Kidney epithelial cell (primary cell): ENCODE measurements around a stretch of chr10.

GRCh38 chr10:80203084-80204114, 1.9 kb downstream of the ANXA11 start:
- RAMPAGE, long total RNA: no peak
- RRBS: no CpG with 5 or more reads among the region's 13 CpGs

DNA sequence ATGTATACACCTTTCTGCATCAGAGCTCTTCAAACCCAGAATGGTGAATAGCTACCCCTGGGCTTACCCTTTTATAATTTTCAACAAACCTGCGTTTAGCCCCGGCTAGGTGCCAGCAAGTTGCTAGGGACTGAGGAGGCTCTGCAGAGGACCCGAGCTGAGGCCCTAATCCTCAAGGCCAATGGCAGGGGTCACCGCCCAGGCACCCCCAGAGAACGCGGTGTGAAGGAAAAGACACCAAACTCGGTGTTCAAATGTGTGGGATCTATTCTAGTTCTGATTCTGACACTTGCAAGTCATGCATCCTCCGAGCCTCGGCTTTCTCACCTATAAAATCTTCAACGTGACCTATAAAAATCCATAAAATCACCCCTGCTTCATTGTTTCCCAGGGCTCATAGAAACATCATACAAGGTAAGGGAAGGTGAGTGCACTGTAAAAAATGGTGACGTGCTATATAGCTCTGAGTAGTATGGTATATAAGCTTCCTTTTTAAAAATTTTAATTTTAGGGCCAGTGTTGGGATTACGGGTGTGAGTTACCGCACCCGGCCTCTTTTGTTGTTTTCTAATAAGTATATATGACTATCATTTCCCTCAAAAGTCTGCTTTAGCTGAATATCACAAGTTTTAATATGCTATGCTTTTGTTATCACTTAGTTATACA, 2.6 kb upstream of the ANXA11 start:
- RAMPAGE, long total RNA: no peak
- RRBS: no CpG with 5 or more reads among the region's 14 CpGs

- RAMPAGE, long total RNA: no peak
- RRBS: no CpG with 5 or more reads among the region's 7 CpGs
These were observed 933 bp upstream of the TSPAN14 start for GRCh38 chr10:80453210-80453544.

- RAMPAGE, long total RNA: no peak
- RRBS: no CpG with 5 or more reads among the region's 10 CpGs
These were observed 492 bp downstream of the TSPAN14 start for GRCh38 chr10:80454738-80454865.

DNA sequence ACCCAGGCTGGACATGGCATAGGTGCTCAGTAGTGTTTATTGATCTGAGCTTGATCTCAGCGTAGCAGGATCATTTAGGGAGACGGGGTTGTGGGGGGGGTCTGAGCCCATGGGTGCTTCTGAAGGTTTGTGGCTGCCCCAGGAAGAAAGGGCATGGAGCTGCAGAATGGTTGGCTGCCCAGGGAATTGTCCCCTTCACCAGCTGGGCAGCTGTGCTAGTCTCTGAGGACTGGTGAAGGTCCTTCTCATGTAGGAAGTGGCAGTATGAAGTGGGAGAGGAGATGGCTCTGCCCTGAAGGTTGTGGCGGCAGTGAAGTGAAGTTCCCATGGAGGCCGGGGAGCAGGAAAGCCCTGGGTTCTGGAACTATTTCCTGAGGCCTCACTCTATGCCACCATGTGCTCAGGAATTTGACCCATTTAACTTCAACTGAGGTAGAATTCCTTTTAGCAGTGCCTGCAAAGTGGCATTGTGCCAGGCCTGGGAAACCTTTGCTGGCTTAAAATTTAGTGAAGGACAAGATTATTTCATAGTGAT, 2.1 kb downstream of the TSPAN14 start:
- RAMPAGE, long total RNA: no peak
- RRBS: no CpG with 5 or more reads among the region's 4 CpGs

DNA sequence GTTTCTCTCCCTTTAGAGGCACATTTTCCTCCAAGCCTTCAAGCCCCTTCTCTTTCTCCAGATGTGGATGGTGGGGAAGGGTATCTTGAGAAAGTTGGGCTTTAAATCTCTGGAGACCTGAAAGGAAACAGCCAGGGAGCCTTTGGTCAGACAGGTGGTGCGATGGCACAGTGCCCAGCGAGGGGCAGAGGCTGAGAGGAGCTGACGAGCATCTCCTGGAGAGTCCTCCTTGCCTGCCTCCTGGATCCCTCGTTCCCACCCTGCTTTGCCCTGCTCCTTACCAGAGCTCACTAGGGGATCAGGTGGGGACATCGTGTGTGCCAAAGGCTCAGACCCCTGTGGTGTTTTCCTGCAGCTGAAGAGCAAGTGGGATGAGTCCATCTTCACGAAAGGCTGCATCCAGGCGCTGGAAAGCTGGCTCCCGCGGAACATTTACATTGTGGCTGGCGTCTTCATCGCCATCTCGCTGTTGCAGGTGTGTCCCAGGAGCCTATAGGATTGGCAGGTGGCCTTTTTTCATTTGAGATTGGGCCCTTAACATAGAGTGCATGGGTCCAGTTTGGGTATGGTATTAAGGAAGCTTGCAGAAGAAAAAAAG, 21.8 kb upstream of the SH2D4B start:
- RAMPAGE, long total RNA: no peak
- RRBS: no CpG with 5 or more reads among the region's 12 CpGs

GRCh38 chr10:80818527-80818937, 280.8 kb downstream of the SH2D4B start:
- RAMPAGE, long total RNA: no peak
- RRBS: no CpG with 5 or more reads among the region's 5 CpGs

DNA sequence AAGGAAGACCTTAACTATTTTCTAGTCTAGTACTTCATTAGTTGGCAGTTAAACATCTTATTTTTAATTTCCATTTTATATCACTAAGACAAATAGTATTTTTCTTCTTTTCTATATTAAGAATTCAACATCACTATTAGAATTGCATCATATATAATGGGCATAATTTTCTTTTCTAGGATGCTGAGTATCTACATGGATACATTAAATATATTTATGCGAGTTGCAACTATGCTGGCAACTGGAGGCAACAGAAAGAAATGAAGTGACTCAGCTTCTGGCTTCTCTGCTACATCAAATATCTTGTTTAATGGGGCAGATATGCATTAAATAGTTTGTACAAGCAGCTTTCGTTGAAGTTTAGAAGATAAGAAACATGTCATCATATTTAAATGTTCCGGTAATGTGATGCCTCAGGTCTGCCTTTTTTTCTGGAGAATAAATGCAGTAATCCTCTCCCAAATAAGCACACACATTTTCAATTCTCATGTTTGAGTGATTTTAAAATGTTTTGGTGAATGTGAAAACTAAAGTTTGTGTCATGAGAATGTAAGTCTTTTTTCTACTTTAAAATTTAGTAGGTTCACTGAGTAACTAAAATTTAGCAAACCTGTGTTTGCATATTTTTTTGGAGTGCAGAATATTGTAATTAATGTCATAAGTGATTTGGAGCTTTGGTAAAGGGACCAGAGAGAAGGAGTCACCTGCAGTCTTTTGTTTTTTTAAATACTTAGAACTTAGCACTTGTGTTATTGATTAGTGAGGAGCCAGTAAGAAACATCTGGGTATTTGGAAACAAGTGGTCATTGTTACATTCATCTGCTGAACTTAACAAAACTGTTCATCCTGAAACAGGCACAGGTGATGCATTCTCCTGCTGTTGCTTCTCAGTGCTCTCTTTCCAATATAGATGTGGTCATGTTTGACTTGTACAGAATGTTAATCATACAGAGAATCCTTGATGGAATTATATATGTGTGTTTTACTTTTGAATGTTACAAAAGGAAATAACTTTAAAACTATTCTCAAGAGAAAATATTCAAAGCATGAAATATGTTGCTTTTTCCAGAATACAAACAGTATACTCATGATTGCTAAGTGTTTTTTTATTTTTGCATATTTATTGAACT, 13.1 kb downstream of the GHITM start:
- RAMPAGE, long total RNA: no peak
- RRBS: no CpG with 5 or more reads among the region's 3 CpGs

DNA sequence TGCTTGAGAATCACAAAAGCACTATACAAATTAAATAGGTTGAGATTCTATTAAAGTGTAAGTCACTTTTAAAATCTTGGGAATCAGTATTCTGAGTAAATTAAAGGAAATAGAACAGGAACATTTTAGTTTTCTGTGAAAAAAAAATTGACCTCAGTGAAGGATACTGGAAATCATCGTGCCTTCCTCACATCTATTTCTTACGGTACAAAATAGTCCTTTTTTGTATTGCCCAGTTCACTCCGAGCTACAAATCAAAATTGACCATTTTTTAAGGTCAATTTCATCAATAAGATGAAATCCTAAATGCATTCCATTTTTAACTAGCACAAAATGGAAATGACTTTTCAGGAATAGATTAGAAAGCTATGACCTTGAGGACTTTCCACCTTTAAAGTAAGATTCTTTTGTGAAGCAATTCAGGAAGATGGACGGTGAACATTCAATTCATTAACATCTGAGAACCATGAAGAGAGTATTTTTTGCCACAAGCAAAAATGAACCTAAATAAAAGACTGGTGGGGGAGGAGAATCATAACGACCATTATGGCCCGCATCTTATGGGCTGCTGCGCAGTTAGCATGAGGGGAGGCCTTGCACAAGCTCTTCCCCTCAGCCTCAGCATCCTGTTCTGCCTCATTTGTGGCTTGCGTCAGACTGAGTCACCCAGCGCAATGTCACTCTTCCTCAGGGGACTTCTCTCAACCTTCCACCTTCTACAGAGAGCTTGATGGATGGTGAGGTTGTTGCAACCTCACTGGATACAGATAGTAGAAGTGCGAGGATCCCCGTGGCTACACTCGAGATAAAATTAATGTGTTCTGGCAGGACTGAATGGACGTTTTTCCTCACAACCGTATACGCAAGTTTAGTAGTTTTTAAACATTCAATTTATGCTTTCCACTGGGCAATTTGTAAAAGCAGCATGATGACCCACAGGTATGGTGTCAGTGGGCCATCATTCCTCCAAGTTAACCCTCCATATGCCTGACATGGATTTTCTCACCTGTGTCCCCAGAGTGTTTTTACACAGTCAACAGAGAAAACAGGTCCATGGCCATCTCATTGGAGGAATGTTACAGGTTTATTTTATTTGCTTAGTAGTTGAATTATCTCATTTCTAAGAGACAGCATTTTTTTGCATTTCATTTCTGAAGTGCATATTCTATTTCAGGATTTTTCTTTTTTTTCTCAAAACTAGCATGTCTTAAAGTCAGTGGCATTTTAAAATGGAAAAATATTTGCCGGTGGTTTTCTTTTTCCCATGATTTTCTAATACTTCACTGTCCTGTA, 16.8 kb upstream of the GPR15LG start:
- RAMPAGE, long total RNA: no peak
- RRBS: no CpG with 5 or more reads among the region's 16 CpGs

DNA sequence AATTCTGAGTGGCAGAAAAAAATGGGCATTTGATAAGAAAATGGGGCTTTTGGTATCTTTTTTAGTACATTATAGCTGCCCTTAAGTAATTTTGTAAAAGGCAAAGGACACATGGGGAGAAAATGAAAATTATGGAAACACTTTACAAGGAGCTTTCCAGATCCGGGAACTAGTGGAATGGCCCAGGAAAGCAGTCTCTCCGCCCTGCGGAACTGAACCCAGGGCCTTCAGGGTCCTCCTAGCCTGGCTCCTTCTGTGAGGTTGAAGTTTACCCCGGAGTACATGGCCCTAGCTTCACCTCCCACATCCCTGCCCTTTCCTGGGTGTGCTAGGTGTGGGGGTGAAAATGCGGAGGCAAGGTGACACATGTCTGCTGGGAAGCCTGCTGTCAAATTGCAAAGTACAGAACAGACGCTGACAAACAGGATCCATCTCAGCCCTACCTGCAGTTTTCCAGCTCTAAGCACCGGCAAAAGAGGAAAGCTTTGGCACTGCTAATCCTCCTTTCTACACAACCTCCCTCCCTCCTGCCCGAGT, 14.6 kb upstream of the GPR15LG start:
- RAMPAGE, long total RNA: no peak
- RRBS: no CpG with 5 or more reads among the region's 8 CpGs

- RAMPAGE, long total RNA: no peak
- RRBS: no CpG with 5 or more reads among the region's 7 CpGs
These were observed 323 bp upstream of the RGR start for GRCh38 chr10:84244513-84244946.

- RAMPAGE, long total RNA: no peak
- RRBS: no CpG with 5 or more reads among the region's 7 CpGs
These were observed 34.8 kb downstream of the RGR start for GRCh38 chr10:84279670-84280074.

- RAMPAGE, long total RNA: no peak
- RRBS: no CpG with 5 or more reads among the region's 9 CpGs
These were observed 1.0 kb upstream of the CCSER2 start for GRCh38 chr10:84327403-84327765.

DNA sequence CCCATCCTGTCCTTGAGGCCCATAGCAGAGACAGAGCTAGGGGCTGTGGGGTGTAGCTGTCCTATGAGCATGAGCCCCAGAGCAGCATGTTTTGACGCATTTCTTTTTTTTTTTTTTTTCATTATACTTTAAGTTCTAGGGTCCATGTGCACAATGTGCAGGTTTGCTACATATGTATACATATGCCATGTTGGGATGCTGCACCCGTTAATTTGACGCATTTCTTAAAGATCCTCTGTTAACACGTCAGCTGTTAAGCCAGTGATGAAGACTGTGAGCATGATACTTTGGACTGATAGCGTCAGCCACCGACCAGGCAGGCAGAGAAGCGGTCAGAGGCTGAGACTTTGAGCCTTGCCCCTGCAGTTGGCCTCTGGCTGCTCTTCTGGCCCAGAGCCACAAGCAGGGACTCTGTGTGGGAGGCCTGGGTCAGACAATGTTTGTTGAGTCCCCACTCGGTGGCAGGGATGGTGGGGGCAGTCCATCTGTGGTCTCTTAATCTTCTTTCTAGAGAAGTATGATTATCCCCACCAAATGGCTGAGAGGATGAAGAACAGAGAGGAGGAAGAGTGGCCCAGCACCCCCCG, 203.2 kb downstream of the GRID1 start:
- RAMPAGE, long total RNA: no peak
- RRBS: no CpG with 5 or more reads among the region's 9 CpGs

GRCh38 chr10:86453040-86454126, 68.2 kb downstream of the WAPL start:
- RAMPAGE, long total RNA: no peak
- RRBS: no CpG with 5 or more reads among the region's 7 CpGs

DNA sequence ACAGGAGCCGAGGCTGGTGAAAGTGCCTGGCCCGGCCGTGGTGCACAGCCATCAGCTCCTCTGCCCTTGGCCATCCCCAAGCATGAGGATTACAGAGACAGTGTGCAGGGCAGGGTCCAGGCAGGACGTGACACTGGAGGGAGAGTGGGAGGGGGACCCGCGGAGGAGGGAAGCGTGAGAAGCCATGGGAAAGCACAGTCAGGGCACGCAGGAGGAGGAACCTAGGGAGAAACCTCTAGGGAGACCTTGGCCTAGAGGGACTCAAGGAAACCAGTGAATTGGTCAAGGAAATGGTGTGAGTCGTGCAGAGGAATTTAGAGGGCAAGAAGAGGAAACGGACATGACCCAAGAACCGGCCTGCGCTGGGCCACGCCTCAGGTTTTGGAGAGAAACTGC, 3.0 kb downstream of the OPN4 start:
- RAMPAGE, long total RNA: no peak
- RRBS: no CpG with 5 or more reads among the region's 13 CpGs

DNA sequence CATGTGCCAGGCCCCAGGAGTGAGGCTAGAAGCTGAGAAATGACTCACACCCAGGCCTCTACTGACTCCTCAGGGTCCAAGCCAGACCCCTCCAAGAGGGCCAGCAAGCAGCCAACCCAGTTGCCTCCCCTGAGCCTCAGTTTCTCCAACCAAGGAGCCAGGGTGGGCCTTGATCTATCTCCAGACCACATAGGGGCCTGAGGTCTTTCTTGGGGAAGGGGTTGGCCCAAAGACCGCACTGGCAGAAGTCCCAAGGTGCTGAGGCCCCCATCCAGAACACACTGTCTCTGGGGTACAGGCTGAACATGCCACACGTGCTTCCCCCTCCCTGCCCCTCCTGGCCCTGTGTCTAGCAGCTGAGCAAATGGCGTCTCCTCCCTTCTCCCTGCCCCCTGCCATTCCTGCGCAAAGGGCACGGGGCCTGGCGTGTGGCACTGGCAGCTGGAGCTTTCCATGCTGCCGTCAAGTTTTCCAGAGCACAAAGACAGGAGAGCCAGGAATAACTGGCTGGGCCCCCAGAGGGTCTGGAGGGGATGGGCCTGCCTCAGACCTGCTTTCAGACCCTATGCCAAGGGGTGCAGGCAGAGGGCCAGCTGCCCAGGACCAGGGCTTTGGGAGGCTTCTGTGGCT, 978 bp upstream of the LDB3 start:
- RAMPAGE, long total RNA: no peak
- RRBS: no CpG with 5 or more reads among the region's 7 CpGs

DNA sequence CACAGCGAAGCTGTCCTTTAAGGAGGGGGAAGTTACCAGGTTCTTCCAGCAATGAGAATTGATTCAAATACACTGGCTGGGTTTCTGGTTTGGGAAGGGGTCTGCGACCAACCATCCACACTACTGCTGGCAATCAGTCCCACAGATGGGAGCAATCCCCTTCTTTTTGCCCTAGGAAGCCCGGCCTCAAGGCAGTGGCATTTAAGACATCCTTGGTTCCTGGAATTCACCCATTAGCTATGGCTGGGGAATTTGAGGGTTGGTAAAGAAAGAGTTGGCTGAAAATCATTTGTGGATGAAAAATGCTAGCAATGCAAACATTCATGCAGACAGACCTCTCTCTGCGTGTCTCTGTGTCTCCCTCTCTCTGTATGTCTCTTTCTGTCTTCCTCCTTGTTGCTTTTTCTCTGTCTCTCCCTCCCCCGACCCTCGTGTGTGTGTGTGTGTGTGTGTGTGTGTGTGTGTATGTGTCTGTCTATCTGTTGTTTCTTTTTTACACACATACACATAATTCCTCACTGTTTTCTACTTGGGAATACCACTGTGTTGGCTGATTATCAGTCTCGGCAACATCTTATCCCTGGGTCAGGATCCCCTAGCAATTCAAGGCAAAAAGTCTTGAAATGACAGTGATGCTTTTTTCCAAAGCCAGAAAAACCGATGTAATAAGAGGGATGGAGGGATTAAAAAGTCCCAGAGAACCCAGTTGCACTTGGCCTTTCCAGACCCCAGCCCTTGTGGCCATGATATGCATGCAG, 19.5 kb downstream of the LDB3 start:
- RAMPAGE, long total RNA: no peak
- RRBS: no CpG with 5 or more reads among the region's 8 CpGs

- RAMPAGE, long total RNA: no peak
- RRBS: no CpG with 5 or more reads among the region's 25 CpGs
These were observed 43.7 kb downstream of the LDB3 start for GRCh38 chr10:86711955-86712419.

- RAMPAGE, long total RNA: no peak
These were observed 84.8 kb downstream of the BMPR1A start for GRCh38 chr10:86841039-86841765.